Umbilical cord (tissue), 2 donors: ENCODE measurements around the gene HCCS.

GRCh38 chrX:10050344-10051002, 83.3 kb downstream of the CLDN34 start:
- RAMPAGE, long total RNA = no peak

GRCh38 chrX:10067075-10067651, 89.6 kb upstream of the CLCN4 start:
- RAMPAGE, long total RNA = no peak

DNA sequence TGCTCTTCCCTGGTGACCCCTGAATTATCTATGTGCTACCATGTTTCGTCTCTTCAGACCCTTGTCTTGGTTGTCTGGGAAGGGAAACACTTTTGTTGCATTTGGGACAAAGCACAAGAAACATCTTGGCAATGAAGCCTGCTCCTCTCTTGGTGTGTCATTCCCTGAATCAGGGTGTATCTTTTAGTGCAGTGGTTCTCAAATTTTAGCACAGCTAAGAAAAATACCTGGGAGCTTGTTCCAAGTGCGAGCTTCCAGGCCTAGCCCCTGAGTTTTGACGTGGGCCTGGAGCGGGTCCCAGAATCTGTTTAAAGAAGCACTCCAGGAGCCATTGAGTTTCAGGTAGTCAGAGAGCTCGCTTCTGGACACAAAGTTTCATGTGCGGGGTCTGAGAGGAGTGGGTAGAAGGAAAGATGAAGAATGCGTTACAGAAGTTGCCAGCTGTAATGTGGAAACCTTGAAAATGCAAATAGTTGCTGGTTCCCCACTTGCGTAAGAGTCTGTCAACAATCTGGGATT, 77.7 kb upstream of the CLCN4 start:
- RAMPAGE, long total RNA = no peak

- RAMPAGE, long total RNA = no peak
These were observed 58.5 kb upstream of the CLCN4 start for GRCh38 chrX:10098098-10098803.

DNA sequence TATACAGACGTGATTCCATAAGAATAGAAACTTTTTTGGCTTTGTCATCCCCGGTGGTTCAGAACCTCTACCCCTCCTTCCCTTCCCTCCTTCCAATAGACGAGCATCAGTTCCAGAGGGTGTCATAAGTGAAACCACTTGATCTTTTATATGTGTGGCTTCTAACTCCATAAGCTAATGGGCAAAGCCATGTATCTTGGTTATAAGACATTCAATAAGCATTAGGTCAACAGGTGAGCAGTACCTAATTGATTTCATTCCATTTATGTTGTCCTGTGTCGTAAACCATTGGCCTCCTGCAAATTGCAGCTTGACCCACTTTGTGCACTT, 58.0 kb upstream of the CLCN4 start:
- RAMPAGE, long total RNA = no peak

DNA sequence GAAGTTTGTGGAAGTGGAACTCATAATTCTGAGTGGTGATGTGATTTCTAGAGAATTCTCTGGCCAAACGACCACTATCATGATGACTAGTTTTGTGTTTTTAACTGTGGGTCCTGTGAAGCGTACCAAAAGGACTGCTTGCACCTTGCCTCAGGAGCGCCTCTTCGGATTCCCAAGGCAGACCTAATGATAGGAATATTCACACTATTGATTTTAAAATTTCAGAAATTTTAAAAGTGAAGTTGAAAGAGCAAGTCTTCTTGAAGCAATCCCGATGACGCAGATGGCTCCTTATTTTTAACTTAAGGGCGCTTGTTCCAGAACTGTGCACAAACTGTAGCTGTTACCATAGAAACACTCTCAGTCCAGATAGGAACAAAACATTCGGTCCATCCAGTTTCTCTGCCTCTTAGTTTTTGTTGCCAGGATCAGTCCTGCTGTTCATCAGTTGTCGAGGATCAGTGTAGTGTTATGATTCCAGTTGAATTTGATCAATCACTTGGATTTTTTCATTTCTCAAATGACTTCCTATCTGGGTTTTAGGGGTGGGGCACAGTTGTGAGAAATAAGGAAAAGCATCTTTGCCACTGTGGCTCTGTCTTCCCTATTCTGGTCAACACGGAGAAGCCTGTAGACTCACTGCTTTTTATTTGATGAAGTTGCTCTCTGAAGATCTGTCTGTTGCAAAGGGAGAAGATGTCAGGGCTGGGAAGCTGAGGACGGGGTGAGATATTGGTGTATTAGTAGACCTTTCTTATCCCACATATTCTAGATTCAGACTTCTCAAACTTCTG, 51.5 kb upstream of the CLCN4 start:
- RAMPAGE, long total RNA = no peak

GRCh38 chrX:10576748-10577599, 43.4 kb downstream of the MID1 start:
- RAMPAGE, long total RNA = no peak

DNA sequence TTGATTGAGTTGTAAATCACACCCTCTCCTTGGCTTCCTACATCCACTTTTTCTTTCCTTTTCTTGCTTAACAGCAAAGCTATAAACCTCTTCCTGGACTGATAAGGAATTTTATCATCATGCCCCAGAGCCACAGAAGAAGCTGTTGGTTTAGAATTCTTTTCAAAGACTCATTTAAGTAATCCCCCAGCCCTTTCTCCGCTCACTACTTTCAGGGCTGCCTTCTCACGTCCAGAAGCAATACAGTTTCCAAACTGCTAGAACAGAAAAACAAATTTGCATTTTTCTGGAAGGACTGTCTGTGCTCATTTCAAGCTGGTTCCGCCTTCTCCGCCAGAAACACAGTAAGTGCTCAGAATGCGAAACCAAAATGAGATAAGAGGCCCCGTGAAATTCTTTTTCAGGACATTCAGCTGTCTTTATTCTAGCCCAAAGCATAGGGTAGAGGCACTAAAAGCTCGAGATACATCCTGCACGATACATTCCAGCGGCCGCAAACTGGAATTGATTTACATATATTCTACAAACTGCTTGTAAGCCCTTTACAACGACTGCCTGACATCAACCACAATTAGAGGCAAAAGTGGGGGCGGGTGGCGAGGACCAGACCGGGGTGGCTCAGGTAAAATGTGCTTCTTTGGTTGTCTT, 764 bp downstream of the MID1 start:
- RAMPAGE, long total RNA = no peak

DNA sequence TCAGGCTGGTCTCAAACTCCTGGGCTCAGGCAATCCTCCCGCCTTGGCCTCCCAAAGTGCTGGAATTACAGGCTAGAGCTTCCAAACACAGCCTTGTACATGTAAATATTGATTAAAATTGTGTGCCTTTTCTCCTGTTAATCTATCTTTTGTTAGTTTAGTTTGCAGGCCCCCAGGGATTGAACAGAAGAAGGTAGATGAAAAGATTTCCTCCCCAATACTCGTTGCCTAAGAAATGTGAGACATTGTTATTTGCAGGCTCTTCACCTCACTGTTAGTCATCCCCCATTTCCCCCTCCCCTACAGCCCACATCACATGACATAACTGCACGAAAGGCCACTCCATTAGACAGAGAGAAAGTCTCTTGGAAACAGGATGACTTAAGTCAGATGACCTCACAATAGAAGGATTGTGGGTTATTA, 13.3 kb upstream of the MID1 start:
- RAMPAGE, long total RNA = no peak

GRCh38 chrX:10677318-10677827, 57.0 kb upstream of the MID1 start:
- RAMPAGE, long total RNA = no peak

DNA sequence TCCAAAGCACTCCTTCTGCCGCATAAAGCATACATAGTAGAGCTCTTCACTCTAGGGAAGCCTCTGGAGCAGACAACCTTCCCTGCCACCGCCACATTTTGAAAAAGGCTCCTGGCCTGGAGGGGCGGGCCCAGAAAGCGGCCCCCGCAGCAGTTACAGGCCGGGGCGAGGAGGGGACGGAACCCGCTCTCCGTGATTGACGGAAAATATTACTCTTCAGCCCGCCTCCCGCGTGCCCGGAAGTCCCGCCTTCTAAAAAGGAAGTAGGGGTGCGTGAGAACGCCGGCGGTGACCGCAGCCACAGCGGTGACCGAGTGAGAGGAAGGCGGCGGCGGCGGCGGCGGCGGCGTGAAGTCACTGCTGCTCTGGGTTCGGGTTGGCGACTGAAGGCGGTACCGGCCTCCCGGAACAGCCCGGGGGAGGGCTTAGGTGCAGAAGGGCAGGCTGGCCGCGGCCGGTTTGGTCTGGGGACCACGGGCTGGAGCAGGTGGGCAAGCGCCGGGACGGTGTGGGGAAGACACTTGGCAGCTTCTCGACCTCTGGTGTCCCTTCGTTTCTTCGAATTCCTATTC, at the start of gene HCCS:
TSS of gene HCCS (plus strand) at position 301 of the 572 bp plus-strand sequence.
- RAMPAGE, long total RNA = start-site peak on the plus strand centred at position 297 of the sequence, 46 bp wide, 70 and 92 reads in 2 replicates

- RAMPAGE, long total RNA = no peak
These were observed 34.7 kb downstream of the MSL3 start for GRCh38 chrX:11792580-11793241.

- RAMPAGE, long total RNA = no peak
These were observed 71.6 kb upstream of the PRPS2 start for GRCh38 chrX:12719596-12719933.

DNA sequence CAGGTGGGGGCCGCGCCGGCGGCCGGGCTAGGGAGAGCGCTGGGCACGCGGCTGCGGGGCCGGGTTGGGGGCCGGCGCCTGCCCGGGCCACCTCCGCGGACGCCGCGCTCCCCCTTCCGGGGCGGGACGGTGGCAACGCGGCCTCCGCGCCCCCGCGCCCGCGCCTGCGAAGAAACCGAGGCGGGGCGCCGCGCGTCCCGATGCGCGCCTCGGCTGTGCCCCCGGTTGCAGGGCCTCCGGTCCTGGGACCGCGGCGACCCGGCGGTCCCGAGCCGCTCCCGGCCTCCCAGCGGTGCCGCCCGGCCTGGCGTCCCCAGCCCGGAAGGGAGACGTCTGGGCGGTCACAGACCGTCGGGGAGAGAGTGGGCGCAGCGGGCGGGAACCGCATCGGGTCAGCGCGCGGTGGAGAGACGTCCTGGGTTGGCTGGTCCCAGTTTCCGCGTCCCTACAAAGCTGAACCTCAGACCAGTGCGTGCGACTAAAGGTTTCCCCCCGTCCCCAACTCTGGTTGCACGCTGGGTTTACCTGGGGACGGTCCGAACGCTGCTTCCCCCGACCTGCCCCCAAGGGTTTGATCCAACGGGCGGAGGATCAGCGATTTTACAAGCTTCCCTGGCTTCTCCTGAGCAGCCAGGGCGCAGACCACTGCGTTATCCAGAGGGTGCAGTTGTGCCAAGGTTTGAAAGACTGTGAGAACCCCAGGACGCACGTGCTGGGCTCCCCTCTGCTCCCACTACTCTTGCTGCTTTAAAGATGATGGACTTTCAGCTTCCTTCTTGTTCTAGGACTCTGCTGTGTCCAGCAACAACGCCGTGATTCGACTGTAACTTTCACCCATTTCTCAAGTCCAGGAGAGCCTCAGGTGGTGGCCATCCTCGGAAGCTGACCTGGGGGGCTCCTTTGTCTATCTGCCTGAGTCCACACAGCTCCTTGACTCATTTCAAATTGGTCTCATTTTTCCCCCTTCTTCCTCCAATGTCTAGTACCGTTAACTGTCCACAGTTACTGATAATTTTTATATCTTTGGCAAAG, 721 bp downstream of the PRPS2 start:
- RAMPAGE, long total RNA = no peak

DNA sequence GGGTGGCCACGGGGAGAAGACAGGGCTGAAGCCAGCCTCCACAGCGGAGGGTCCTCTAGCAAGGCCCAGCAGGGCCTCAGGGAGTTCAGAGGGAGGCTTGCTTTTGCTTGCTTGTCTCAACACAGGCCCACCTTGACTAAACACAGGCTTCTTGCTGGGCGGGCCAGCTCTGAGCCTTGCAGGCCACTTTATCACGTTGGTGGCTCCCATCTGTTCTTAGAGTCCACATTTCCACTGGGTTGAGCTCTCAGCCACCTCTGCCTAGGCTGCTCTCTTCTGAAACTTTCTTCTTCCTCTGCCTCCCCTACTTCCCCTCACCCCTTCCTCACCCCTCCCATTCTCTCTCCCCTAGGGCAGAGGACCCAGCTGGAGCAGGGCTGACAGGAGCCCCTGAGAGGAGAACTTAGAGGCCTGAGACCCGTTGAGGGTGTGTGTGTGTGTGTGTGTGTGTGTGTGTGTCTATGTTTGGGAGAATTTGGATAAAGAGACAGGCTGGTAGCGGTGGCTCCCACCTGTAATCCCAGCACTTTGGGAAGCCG, 20.0 kb upstream of the TMSB4X start:
- RAMPAGE, long total RNA = no peak

DNA sequence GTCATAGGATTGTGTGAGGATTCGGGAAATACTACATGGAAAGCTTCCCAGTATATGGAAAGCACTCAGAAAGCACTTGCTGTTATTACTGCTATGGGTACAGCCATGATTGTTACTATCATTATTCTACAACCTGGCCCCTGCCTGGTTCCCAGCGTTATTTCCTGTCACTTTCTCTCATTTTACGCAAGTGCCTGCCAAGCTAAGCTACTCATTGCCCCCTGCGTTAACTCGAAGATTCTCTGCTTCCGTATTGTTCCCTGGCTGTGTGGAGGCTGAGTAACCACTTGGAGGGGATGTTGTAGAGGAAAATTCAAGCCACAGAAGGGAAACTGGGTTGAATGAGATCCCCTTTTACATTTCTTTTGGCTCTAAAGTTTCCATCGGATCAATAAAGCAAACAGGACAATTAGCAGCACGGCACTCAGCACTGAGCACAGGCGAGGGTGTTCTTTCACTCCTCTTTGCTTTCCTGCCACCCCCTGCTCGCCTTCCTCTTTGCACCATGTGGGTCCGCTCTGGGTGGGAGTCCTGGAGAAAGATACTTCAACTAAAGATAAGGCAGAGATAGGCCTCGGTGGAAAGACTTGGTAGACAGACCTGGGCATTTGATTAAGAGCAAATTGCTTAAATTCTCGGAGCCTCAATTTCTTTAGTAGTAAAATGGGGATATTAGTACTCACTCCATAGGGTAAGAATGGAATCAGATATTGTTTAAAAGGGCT, 4.2 kb upstream of the TMSB4X start:
- RAMPAGE, long total RNA = no peak

GRCh38 chrX:13029752-13030899, 14.3 kb downstream of the FAM9C start:
- RAMPAGE, long total RNA = no peak

GRCh38 chrX:13260525-13260927, 59.3 kb downstream of the ATXN3L start:
- RAMPAGE, long total RNA = no peak

GRCh38 chrX:13463606-13464015, 105.8 kb upstream of the EGFL6 start:
- RAMPAGE, long total RNA = no peak

DNA sequence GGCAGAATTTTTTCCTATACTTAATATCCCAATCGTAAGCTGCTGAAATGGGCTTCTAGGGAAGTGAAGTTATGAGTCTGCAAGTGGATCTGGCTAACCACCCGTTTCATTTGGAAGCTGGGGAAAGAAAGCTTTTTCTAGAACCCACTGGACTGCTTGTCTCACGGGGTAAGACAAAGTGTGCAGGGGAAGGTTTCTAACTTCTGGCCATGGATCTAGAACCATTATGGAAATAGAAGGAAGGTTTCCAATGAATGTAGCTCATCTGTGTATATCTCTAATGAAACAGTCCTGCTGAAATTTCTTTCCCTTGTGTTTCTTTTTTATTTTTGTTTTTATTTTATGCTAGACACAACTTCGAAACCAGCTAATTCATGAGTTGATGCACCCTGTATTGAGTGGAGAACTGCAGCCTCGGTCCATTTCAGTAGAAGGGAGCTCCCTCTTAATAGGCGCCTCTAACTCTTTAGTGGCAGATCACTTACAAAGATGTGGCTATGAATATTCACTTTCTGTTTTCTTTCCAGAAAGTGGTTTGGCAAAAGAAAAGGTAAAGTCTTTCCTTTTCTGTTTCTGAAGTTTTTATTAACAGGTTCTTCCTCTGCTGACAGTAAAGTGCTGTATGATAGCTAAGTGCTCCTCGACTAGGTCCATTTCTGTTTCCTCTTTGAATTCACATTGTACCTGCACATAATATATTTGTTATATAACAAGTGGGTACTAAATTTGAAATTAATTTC, 1.8 kb downstream of the OFD1 start:
- RAMPAGE, long total RNA = no peak